IMR-90 (cell line): ENCODE data around the genes TPGS2, CELF4 and SYT4.

DNA sequence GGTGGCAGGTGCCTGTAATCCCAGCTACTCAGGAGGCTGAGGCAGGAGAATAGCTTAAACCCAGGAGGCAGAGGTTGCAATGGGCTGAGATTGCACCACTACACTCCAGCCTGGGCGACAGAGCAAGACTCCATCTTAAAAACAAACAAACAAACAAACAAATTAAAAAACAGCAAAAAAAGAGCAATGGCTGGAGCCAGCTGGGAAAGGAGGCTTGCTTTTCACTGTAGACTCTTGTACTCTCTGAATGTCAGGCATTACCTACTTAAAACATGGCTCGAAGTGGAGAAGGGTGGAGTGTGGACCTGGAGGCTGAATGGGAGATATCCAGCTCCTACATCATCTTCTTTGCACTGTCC lies 32.2 kb downstream of the MOCOS start:
- RRBS: no CpG with 5 or more reads among the region's 2 CpGs
CAGE:
- cytosol, long polyA plus RNA: no peak
- long polyA plus RNA: no peak
- nucleus, long polyA plus RNA: no peak

DNA sequence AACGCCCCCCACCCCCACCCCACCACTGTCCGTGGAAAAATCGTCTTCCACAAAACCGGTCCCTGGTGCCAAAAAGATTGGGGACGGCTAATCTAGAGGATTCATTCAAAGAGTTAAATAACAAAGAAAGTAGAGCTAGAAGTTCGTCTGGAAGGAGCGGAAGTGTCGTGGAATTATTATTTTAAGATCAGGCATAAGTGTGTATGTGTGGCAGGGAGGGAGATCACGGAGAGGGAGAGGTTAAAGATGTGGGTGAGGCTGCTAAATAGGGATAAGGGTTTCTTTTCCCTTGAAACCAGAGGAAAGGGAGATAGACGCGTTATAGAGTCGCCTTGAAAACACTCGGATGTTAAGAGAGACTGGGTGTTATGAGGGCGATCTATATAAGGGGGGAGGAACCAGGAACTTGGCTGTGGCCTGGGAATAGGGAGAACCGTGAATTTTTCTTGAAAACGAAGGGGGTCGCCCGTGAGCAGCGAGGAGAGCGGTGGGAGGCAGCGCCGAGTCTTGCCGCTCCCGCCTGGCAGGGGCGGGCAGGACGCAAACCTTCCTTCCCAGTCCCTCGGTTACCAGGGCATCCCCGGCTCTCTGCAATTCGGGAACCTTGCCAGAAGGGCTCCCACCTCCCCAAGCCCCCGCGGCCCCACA lies 1.1 kb upstream of the FHOD3 start:
- RRBS: no CpG with 5 or more reads among the region's 31 CpGs
CAGE:
- cytosol, long polyA plus RNA: no peak
- long polyA plus RNA: no peak
- nucleus, long polyA plus RNA: no peak

- RRBS: no CpG with 5 or more reads among the region's 5 CpGs
CAGE:
- cytosol, long polyA plus RNA: no peak
- long polyA plus RNA: no peak
- nucleus, long polyA plus RNA: no peak
Observed at GRCh38 chr18:36389893-36390730, 92.6 kb downstream of the FHOD3 start.

DNA sequence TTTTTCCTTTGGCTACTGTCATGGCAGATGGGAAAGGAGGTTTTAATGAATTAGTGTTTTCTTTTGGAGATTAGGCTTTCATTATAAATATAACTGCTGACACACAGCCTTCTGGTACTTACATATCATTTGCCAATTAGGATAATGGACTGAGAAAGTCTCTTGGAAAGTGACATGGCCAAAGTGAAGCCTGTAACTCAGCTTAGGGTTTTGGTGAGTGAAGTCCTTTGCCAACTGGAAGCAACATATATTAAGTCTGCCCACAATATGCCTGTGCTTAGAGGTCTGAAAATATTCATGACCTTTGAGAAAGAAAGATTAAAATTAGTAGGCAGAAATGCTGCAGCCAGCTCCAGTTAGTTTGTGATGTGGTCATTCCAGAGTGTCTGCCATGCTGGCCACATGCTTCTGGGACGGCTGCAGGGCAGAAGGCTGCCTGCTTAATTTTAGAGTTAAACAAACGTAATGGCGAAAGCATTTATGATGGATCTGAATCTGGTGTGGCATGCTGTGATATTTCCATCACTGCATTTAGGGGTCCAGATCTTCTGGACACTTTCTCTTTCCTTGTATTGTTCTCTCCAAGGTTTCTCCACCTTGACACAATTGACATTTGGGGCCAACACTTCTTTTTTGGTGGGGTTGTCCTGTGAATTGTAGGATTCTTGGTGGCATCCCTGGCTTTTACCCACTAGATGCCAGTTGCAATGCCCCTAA lies 95.4 kb downstream of the FHOD3 start:
- RRBS: no CpG with 5 or more reads among the region's 3 CpGs
CAGE:
- cytosol, long polyA plus RNA: no peak
- long polyA plus RNA: no peak
- nucleus, long polyA plus RNA: no peak

DNA sequence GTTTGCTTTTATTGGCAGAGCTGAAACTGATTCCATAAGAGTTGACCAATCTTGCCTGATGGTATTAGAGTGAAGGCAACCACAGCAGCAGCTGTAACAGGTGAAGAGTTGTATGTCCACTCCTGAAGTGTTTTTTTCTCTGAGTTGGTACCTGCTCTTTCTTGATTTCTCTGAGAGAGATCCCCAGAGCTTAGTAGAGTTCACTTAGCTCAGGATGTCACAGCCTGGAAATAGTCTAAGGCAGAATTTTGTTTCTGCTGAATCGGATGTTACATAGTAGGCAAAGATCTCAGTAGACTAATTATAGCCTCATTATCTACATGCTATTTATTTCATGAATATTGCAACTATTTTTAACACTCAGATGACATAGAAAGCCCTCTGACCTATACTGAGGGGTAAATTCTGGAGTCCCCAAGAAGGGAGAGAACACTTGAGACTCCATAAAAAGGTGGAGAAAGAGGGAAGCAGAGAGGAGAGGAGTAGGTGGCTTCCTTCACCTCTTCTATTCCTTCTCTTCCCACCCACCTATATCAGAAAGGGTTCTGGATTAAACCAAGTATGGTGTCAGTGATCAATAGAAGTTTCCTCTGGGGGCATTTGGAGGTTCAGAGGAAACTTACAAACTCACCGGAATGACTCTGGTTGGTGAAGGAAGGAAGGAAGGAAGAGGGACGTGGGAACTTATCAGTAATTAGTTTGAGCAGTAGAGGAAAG lies 160.2 kb downstream of the FHOD3 start:
- RRBS: no CpG with 5 or more reads among the region's 3 CpGs
CAGE:
- cytosol, long polyA plus RNA: no peak
- long polyA plus RNA: no peak
- nucleus, long polyA plus RNA: no peak

GRCh38 chr18:36828715-36829317 lies at the start of gene TPGS2:
TSS of gene TPGS2 (minus strand) at chr18:36829002.
- RRBS: 1% methylated on average over 46 of the region's 78 CpGs
CAGE:
- cytosol, long polyA plus RNA: start-site peak on the minus strand at chr18:36828741-36828852, 478 and 574 reads in 2 replicates; start-site peak on the minus strand at chr18:36829004-36829040, 88 and 38 reads in 2 replicates
- long polyA plus RNA: start-site peak on the minus strand at chr18:36828742-36828824, 422 and 495 reads in 2 replicates; start-site peak on the minus strand at chr18:36828995-36829028, 69 and 33 reads in 2 replicates
- nucleus, long polyA plus RNA: start-site peak on the minus strand at chr18:36828777-36828785, 33 and 58 reads in 2 replicates; start-site peak on the minus strand at chr18:36828997-36829036, 22 and 69 reads in 2 replicates; start-site peak on the plus strand at chr18:36829191-36829294, 22 and 19 reads in 2 replicates

DNA sequence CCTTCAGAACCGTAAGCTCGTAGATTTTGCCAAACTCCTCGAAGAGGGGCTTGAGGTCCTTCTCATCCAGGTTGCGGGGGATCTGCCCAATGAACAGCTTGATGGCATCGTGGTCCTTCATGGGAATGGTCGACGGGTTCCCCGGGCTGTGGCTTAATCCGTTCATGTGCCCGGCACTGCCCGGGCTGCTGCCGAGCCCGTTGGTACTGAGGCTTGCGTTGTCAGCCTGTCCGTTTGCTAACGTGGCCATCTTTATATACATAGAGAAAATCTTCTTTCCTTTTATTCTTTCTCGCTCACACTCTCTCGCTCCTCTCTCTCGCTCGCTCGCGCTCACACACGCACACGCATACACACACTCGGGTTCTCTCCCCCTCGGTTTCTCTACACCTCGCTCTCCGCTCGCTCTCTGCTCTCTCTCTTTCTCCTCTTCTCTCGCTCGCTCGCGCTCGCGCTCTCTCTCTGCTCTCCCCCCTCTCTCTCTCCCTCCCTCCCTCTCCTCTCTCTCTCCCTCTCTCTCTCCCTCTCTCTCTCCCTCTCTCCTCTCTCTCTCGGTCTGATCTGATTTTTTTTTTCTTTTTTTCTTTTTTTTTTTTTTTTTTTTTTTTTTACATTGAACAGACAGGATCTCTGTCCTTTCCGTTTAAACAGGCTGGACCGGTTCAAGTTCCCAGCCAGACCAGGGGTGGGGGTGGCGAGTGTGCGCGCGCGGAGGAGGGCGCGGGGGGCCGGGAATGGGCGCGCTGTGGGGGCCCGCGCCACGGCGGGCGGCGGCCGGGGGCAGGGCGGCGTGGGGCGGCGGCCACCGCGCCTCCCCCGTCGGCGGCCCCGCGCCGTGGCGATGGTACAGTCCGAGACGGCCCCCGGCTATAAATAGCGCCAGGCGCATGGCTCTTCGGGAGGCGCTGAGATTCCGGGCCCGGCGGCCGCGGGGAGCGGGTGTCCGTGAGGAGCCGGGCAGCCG lies at the start of gene CELF4:
Gene CELF4, minus strand, starts transcription at position 419 of the 964 bp plus-strand sequence.
- RRBS: 3% methylated on average over 30 of the region's 84 CpGs
CAGE:
- cytosol, long polyA plus RNA: no peak
- long polyA plus RNA: no peak
- nucleus, long polyA plus RNA: no peak

- RRBS: no CpG with 5 or more reads among the region's 6 CpGs
CAGE:
- cytosol, long polyA plus RNA: no peak
- long polyA plus RNA: no peak
- nucleus, long polyA plus RNA: start-site peak on the minus strand at chr18:39800266-39800305, 14 and 24 reads in 2 replicates
Observed at GRCh38 chr18:39800162-39800490, 2154.9 kb upstream of the PIK3C3 start.

DNA sequence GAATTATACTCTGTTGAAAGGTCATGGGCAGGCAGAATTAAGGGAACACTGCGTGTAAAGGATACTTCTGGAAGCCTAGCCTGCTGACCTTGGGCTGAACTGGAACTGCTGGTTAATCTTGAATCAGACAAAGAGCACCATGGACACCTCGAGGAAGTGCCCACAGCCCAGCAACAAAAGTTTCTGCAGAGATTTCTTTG lies 2134.4 kb upstream of the PIK3C3 start:
- RRBS: no CpG with 5 or more reads among the region's 2 CpGs
CAGE:
- cytosol, long polyA plus RNA: no peak
- long polyA plus RNA: no peak
- nucleus, long polyA plus RNA: no peak

DNA sequence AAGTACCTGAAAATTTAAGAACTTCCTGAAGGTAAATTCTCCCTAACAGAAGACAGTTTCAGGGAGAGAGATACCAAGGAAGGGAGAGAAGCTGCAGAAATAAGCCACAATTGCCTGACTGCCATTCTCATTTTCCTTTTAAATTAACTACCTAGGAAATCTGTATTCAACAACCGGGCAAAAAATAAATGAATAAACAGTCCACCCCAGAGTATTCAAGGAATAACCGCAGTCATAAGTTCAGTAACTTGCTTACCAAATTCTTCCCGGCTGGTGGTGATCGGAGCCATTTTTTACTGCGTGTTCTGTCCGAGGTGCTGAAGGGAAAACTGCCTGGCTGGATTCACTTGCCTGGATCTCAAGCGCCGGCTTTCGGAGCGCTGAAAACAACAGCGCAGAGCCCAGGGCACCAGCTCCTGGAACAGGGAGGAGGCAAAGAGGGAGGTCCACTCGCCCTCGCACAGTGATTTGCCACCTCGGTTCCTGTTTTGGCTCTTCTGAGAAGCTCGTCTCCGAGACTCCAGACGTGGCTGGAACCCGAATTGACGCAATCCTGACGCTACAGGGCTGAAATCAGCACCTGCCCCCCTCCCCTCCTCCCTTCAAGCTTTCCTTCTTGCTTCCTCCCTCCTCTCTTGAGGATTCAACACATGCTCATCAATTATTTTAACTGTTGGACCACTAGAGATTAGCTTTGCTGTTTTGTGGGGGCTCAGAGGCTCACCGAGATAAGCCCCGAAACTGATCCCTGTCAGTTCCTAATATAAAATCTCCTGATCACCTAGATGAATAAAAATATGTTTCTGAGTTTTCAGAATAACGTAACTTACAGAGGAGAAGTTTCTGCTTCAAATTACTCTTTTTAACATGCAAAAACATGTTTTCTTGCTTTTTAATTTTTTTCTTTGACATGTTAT lies at the start of gene SYT4:
Gene SYT4, minus strand, starts transcription at position 499 of the 917 bp plus-strand sequence.
- RRBS: 5% methylated on average over 6 of the region's 23 CpGs
CAGE:
- cytosol, long polyA plus RNA: no peak
- long polyA plus RNA: no peak
- nucleus, long polyA plus RNA: no peak

- RRBS: no CpG with 5 or more reads among the region's 2 CpGs
CAGE:
- cytosol, long polyA plus RNA: no peak
- long polyA plus RNA: no peak
- nucleus, long polyA plus RNA: no peak
Observed at GRCh38 chr18:44707842-44708234, 27.1 kb downstream of the SETBP1 start.

- RRBS: no CpG with 5 or more reads among the region's 3 CpGs
CAGE:
- cytosol, long polyA plus RNA: no peak
- long polyA plus RNA: no peak
- nucleus, long polyA plus RNA: no peak
Observed at GRCh38 chr18:44728790-44729680, 48.3 kb downstream of the SETBP1 start.

- RRBS: no CpG with 5 or more reads among the region's 4 CpGs
CAGE:
- cytosol, long polyA plus RNA: no peak
- long polyA plus RNA: no peak
- nucleus, long polyA plus RNA: no peak
Observed at GRCh38 chr18:44745379-44746214, 64.9 kb downstream of the SETBP1 start.

- RRBS: no CpG with 5 or more reads among the region's 1 CpG
CAGE:
- cytosol, long polyA plus RNA: no peak
- long polyA plus RNA: no peak
- nucleus, long polyA plus RNA: no peak
Observed at GRCh38 chr18:44783828-44784111, 103.1 kb downstream of the SETBP1 start.

GRCh38 chr18:44826127-44826886 lies 145.6 kb downstream of the SETBP1 start:
- RRBS: no CpG with 5 or more reads among the region's 7 CpGs
CAGE:
- cytosol, long polyA plus RNA: no peak
- long polyA plus RNA: no peak
- nucleus, long polyA plus RNA: no peak

- RRBS: no CpG with 5 or more reads among the region's 8 CpGs
CAGE:
- cytosol, long polyA plus RNA: no peak
- long polyA plus RNA: no peak
- nucleus, long polyA plus RNA: no peak
Observed at GRCh38 chr18:44952740-44953015, 272.0 kb downstream of the SETBP1 start.

GRCh38 chr18:45066749-45067382 lies 386.2 kb downstream of the SETBP1 start:
- RRBS: no CpG with 5 or more reads among the region's 2 CpGs
CAGE:
- cytosol, long polyA plus RNA: no peak
- long polyA plus RNA: no peak
- nucleus, long polyA plus RNA: no peak

GRCh38 chr18:45106103-45106593 lies 425.5 kb downstream of the SETBP1 start:
CAGE:
- cytosol, long polyA plus RNA: no peak
- long polyA plus RNA: no peak
- nucleus, long polyA plus RNA: no peak

DNA sequence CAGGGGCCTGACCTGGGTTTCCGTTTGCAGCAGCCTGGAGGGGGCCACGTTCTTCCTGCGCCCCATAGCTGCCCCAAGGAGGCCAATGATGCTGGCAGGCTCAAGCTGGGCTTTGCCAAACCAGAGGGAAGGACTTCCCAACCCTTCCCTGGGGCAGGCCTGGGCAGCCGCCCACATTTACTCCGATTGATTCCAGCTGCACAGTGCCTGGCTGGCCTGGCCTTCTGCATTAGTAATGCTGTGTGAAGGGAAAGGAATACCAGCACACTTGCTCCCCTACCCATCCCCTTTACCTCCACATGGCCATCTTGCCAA lies 360.6 kb upstream of the SLC14A2 start:
- RRBS: no CpG with 5 or more reads among the region's 5 CpGs
CAGE:
- cytosol, long polyA plus RNA: no peak
- long polyA plus RNA: no peak
- nucleus, long polyA plus RNA: no peak

- RRBS: no CpG with 5 or more reads among the region's 6 CpGs
CAGE:
- cytosol, long polyA plus RNA: no peak
- long polyA plus RNA: no peak
- nucleus, long polyA plus RNA: no peak
Observed at GRCh38 chr18:45739133-45739838, 15.3 kb downstream of the SLC14A1 start.